GM06990 (cell line): ENCODE measurements around the gene RNF144A.

DNA sequence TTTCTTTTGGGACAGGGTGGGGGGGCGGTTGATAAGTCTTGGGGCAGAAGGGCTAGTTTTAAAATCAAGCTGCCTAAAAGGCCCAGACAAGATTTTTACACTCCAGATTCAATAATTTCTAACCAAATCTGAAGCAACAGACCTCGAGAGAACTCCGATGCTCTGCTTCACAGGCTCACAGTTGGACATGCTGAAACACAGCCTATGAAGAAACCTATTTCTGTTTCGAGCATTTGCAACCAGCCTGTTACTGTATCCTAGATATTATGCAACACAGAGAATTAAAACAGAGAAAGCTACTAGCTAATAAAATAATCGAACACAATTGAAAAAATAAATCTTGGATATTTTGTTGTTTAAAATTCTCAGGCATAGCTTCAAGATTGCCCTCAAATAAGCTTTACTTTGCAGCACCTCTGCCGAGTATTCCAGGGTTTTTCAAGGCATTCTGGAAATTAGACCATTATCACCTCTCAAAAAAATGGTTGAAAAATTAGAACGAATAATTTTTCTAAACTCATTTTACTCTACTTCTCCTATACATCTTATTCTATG is 1.4 kb upstream of the MYT1L start:
- RRBS, result no CpG with 5 or more reads among the region's 7 CpGs

DNA sequence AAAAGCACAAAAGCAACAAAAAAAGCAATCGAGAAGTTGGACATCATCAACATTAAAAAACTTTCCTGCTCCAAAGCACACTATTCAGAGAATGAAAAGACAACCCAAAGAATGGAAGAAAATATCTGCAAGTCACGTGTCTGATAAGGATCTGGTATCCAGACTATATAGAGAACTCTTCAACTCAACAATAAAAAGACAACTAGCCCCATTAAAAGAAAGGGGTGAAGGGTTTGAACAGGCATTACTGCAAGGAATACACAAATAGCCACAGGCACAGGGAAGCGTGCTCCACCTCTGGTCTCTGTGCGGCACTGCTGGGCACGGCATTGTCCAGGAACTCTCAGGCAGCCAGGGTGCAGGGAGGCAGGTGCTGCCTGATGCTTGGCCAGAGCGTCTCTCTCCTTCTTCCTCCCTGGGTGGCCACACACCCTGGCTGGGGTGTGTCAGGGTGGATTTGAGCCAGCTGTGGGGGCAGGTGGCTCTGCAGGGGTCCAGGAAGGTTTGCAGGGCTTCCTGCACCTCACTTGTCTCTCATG is 333.2 kb downstream of the EIPR1 start:
- RRBS, result no CpG with 5 or more reads among the region's 6 CpGs

DNA sequence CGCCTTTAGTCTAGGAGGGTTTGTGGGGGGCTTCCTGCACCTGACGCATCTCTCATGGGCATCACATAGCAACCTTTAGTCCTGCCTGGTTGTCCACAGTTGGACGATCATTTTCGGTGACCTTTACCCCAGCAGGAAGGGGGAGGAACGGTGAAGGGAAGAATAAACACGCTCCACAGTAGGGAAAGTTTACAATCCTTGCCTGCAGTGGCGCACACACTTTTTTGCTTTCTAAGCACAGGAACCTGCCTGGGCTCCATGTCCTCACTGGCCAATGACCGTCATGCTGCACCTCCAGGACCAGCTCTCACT is 332.7 kb downstream of the EIPR1 start:
- RRBS, result no CpG with 5 or more reads among the region's 8 CpGs

DNA sequence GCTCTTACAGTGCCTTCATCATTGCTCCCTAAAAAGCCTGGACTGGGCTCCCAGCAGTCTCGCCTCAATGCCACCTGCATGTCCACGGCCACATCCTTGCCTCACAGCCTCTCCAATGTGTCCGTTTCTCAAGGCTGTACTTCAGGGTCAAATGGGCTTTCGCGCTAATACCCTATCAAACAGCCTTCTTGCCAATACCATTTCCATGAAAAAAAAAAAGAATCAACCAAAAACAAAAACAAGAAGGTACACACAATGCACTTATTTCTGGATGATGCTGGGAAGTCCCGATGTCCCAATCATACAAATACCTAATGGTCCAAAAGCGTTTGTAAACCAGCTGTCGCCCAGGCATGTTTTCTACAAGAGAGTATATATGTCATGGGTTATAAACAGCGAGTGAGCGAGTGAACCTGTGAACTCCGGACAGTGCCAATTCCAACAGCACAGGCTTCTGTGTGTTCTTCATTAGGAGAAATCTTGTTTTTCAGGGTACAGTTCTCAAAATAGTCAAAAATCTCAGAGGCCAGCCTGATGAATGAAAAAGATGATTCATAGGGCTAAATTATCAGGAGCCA is 77.1 kb downstream of the EIPR1 start:
- RRBS, result no CpG with 5 or more reads among the region's 11 CpGs

DNA sequence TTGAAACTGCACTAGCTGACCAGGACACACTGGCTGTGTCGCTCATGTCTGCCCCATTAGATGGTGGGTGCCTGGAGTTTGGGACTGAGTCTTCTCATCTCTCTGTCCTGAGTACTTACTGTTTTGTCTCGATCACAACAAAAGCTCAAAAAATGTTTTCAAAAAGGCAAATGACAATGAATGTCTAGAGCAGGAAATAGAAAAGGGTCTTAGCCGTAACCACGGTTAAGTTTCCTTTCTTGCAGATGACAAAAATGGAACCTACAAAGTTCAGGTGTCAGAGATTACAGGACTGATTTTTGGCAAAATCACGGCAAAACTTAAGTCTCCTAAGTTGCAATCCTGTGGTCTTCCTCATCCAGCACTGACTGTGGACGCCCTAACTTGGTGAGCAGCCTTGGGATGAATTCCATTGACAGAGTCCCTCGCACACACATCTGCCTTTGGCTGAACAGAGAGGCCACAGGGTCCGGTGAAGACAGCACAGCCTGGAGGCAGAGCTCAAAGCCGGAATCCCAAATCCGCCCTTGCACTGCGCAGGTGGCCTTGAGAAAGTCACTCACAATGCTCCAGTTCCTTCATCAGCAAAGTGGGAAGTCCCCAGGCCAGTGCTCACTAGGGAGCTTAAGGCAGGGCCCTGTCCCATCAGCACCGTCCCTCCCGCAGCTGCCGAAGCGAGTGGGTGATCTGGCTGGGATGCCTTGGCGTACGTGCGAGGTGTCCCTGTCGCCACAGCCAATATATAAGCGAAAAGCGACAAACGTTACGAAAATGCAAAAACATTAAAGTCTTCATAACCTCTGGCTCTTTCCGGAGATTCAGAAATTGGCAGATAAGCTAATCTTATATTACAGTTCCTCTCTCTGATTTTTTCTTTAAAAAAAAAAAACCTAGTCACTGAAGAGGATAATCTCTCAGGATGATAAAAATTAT is 55.1 kb downstream of the EIPR1 start:
- RRBS, result no CpG with 5 or more reads among the region's 24 CpGs

DNA sequence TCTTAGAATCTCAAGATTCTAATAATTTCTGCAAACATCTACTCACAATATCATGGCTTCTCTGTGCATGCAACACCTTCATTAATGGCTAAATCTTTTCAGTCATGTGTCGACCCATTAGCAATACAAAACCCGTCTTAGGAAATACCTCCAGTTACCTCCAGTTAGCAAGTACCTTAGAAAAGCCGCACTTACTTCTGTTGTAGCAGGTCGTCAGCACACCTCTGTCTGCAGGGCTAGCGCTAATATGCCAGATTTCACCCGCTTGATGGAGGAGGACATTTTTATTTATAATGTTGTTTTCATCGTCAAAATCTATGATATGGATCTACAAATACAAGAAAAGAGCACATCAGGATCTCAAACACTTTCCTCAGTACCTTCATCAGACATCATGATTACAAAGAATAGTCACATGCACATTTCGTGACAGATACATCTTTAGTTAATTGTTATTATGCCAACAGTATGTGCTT is 39.8 kb downstream of the EIPR1 start:
- RRBS, result no CpG with 5 or more reads among the region's 8 CpGs

DNA sequence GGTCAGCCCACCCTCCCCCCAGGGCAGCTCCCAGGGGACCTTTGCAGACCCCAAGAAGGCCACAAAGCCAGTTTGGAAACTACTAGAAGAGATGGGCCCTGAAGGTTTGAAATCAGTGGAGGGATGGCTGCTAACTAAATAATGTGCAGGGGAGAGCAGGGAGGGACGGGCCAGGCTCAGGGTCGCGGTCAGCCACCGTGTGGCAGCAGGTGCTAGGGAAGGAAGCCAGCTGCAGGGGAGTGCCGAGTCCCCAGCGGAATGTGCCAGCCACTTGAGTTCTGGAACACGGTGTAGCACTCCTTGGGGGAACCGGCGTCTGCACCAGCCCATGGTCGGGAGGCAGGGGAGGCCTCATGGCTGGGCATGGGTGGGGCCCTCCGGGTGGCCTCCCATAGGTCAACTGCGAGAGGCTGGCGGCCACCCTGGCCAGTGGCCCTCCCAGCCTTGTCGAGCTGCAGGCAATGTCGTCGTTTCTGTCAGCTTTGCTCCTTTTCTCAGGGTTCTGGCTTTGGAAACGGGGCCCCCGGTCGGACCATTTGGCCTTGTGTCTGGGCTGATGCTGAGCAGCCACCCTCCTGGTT is 59.8 kb downstream of the ADI1 start:
- RRBS, result 98% methylated on average over 4 of the region's 19 CpGs

- RRBS, result no CpG with 5 or more reads among the region's 8 CpGs
Observed at GRCh38 chr2:3471240-3471746, 48.0 kb downstream of the ADI1 start.

DNA sequence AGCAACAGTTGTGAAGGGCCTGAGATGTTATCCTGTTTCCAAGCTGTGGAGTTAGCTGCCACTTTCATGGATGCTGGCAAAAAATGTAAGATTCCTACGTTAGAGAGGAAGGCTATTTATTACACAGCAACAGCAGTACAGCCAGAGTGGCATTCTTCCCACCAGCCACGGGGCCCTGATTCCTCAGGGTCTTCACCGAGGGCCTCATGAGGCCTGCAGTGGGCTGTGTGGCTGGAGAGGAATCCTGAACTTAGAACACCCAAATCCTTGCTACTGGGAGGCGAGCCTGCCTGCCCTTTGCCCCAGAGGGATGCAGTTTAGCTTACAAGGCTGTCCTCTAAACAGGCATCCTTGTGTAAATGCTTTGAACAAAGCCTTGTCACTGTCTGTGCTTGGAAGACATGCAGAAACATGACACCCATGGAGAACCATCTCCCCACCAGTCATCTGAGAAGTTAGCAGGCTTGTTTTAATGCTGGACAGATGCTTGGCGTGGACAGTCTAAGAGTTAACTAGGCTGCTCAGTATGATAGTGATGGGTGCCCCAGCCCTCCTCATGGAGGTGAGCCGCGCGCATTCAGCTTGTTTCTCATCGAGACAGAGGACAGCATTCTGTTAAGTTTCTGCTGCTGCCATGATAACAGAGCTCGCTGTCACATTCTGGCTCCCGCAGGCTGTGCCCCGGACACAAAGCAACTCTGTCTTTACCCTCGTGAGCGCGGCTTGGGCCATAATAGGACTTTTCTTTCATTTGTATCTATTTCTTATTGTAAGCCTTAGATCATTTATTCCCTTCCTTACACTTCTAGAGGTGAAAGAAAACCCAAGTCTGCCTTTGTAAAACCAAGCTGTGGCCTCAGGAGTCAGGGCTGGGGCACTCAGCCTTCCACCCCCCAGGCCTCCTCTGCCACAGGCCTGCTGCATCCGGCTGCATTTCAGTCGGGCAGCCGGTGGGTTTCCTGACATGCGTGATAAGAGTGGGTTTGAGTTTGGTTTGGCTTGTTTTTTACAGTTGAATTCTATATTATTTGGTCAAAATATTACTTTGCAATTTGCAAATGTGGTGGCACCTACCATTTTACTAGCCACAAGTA is 42.8 kb downstream of the ADI1 start:
- RRBS, result no CpG with 5 or more reads among the region's 19 CpGs

- RRBS, result 93% methylated on average over 9 of the region's 35 CpGs
Observed at GRCh38 chr2:3492682-3493545, 26.4 kb downstream of the ADI1 start.

DNA sequence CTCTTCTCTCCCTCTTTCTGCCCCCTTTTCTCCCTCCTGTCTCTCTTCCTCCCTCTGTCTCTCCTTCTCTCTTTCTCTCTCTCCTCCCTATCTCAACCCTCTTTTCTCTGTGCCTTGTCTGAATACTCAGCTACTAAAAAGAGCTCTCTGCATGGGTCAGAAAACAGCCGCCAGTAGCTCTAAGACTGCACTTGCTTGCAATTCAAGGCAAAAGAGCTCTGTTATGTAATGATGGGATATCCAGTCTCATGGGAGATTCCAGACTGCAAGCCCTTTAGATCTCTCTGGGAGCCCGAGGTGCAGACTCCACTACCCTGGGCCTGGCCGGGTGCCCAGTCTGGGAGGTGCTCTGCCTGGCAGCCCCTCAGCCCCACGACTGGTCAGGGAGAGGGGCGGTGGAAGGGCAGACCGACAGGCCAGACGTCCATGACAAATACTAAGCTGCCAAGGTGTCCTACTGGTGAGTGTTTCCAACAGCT is 5.5 kb upstream of the ADI1 start:
- RRBS, result no CpG with 5 or more reads among the region's 7 CpGs

DNA sequence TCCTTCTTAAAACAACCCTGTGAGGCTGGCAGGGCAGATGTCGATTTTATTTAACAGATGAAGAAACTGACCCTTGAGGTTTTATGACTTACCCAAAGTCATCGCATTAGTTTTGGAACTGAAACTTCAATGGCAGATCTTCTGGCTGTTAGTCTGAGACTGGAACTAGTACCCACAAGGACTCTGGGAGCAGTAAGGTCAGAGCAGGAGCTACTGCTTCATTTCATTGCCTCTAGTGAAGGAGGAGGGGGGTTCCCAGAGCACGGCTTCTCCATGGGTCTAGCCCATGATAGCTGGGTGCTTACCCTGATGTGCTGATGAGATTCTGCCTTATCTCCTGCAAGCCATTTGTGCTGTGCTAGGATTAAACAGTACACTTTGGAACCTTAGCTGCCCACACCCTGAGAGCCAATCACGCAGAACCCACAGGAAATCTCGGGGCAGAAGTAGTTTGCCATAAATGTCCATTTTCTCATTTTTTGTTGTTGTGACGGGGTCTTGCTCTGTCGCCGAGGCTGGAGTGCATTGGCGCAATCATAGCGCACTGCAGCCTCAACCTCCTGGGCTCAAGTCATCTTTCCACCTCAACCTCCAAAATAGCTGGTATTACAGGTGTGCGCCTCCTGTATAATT is 5.5 kb upstream of the RNASEH1 start:
- RRBS, result no CpG with 5 or more reads among the region's 11 CpGs

GRCh38 chr2:3584988-3586220 is 9.5 kb upstream of the COLEC11 start:
- RRBS, result 98% methylated on average over 7 of the region's 32 CpGs

DNA sequence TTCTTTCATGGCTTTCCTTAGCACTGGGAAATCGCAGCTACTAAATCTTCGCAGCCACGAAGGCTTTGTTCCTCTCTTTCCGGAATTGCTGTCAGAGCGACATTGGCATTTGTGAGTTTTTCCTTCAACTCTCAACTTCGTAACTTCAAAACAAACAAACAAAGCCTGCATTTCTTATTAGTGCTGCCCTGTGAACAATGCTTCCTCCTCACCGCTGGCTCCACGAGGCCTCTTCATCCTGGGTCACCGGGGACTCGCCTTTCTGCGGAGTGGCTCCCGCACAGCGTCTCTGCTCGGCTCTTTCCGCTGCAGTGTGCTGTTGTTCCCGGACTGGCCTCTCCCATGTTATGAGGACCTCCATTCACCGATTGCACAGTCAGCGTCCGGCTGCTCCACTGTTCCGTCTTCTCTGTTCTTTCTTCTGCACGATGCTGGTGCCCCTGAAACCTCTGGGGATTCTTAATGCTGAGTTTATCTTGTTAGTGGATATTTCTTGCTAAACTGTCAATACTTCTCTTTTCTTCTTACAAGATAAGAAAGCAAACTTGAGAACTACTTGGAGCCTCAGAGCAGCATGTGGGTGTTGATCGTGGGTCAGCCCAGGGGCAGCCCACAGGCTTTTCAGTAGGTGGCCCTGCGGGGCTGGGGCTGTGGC is 16.3 kb downstream of the COLEC11 start:
- RRBS, result 94% methylated on average over 10 of the region's 23 CpGs

DNA sequence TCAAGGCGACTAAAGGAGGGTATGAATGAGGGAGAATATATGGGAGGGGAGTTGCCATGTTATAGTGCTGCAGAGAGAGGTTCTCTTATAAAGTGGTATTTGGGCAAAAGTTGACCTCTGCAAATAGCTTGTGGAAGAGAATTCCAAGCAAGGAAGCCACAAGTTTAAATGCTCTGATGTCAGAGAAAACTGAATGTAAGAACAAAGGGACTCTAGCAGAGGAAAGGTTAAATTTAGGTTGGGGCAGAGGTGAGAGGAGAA is 575.7 kb upstream of the SOX11 start:
- RRBS, result no CpG with 5 or more reads among the region's 1 CpG

DNA sequence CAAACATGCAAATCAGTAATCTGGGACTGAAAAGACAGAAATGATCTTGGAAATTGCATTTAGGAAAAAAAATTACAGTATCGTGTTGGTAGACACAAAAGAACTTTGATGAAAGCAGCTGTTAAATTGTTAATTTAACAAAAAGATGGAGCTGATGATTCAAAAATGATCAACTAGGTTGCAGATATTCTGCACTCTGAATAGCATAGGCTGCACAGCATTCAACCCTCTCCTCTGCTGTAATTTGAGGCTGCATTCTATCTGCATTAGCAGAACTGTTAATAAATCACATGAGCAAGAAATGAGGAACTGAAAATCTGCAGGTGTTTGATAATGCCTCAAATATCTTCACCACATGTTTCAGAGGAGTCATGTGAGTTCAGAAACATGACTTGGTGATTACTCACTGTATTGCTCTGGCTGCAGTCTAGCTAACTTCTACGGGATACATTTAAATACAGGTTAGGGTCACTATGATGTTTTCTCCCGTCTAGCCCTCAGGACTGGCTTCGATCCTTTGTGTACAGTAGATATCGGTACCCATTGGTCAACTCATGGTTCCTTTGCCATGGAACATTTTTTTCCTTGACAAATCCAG is 520.2 kb downstream of the CMPK2 start:
- RRBS, result no CpG with 5 or more reads among the region's 5 CpGs

- RRBS, result no CpG with 5 or more reads among the region's 11 CpGs
Observed at GRCh38 chr2:6895533-6896111, 18.0 kb downstream of the RSAD2 start.

DNA sequence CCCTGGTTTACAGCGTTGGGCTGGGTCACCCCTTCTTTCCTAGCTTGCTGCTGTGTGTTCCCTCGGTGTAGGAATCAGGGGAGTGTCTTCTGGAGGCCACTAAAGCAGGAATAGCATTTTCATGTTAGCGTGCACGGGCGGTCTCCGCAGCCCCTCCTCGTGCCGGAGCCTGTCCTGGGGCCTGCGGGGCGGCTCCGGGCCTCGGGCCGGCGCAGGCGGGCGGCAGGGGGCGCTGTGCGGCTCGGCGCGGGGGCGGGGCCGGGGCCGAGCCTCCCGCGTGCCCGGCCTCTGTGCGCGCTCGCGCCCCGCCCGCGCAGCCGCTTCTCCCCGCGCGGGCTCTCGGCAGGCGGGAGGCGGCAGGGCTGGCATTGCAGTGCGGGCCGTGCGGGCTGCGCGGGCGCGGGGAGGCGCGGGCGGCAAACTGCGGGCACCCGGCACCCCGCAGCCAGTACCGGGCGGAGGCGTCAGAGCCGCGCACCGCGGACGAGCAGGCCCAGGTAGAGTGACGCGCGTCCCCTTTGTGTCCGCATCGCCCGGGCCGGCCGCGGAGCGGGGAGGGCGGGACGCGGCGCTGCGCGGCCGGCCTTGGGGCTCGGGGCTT is at the start of gene RNF144A:
Gene RNF144A (plus strand): TSS at position 287 of the 601 bp plus-strand sequence.
- RRBS, result 3% methylated on average over 27 of the region's 80 CpGs

DNA sequence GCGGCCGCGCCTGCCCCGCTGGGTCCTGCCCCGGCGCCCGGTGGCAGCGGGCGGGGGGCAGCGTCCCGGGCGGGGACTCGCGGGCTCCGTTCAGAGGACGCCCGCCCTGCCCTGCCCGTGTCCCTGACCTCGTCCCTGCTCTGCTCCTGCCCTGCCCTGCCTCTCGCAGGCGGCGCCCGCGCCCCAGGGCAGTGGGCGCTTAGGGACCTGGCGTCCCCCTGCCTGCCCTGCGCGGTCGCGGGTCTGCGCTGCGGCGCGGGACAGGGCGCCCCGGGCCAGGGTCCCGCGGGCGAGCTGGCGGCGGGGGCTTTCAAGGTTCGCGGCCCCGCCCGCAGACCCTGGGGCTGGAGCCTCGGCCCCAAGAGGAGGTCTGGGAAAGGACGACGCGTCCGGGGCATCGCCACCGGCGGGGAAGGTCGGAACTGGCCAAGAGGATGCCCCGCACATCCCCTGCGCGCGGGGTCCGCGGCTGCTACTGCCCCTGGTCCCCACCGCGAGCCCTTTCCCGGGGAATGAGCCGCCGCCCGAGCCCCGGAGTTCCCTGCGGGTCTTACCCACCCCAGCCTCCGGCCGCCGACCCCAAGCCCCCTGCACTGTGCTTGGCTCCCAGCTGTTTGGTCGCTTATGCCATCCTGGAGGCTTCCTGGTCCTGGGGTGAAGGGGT is 647 bp downstream of the RNF144A start:
- RRBS, result 17% methylated on average over 21 of the region's 72 CpGs

DNA sequence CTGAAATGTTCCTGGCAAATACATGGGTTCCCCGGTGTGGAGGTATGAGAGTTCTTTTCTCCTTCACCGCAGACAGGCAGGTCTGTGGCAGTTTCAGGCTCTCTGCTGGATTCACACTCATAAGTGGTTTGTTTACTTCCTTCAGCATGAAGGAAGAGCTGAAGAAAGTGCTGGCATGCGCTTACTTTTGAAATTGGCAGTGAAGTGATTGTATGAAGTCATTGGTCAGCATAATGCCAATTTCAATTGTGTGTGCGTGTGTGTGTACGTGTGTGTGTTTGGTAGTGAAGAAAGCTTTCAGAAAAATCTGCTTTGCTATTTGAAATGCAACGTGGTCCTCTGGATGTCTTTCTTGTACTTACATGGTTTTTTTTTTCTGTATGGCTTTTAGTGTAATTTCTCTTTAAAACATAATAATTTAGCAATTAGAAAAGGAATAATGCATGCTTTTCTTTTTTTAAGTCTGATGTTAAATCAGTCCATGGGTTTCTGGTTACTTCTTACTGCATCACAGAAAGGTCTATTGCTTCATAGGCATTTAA is 43.6 kb downstream of the RNF144A start:
- RRBS, result no CpG with 5 or more reads among the region's 6 CpGs